ENCODE measurements around the genes HABP2 and CCDC186.

GRCh38 chr10:113112416-113113249 lies 162.6 kb downstream of the TCF7L2 start:
- PRO-cap = no peak

GRCh38 chr10:113151510-113152143 lies 201.6 kb downstream of the TCF7L2 start:
- PRO-cap = no peak

- PRO-cap = no peak
Measured at GRCh38 chr10:113320934-113321546, 231.8 kb upstream of the HABP2 start.

- PRO-cap = no peak
Measured at GRCh38 chr10:113446633-113447292, 106.1 kb upstream of the HABP2 start.

DNA sequence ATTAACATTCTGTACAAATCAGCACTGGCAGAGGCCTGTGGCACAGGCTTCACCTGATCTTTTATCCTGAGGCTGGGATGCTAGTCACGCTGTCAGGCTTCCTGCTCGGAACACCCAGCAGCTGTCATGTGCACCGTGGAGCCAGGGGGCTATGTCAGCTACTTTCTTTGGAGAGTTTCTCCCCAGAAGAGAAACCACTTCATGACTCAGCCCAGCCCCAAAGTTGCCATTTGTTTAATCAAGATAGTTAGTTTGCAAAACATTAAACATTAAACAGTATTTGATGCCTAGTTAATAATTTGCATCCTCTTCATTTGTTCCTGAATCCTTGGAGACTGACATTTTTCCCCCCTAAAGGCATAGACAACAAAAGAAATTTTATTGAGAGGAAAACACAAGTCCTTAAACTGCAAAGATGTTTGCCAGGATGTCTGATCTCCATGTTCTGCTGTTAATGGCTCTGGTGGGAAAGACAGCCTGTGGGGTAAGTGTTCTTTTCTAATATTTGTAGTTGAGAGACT lies at the start of gene HABP2:
HABP2 (plus strand) TSS at position 347 of the 521 bp plus-strand sequence.
- PRO-cap = no peak

- PRO-cap = no peak
Measured at GRCh38 chr10:113642280-113643082, 21.4 kb downstream of the NRAP start.

- PRO-cap = no peak
Measured at GRCh38 chr10:113680156-113681233, 783 bp downstream of the CASP7 start.

DNA sequence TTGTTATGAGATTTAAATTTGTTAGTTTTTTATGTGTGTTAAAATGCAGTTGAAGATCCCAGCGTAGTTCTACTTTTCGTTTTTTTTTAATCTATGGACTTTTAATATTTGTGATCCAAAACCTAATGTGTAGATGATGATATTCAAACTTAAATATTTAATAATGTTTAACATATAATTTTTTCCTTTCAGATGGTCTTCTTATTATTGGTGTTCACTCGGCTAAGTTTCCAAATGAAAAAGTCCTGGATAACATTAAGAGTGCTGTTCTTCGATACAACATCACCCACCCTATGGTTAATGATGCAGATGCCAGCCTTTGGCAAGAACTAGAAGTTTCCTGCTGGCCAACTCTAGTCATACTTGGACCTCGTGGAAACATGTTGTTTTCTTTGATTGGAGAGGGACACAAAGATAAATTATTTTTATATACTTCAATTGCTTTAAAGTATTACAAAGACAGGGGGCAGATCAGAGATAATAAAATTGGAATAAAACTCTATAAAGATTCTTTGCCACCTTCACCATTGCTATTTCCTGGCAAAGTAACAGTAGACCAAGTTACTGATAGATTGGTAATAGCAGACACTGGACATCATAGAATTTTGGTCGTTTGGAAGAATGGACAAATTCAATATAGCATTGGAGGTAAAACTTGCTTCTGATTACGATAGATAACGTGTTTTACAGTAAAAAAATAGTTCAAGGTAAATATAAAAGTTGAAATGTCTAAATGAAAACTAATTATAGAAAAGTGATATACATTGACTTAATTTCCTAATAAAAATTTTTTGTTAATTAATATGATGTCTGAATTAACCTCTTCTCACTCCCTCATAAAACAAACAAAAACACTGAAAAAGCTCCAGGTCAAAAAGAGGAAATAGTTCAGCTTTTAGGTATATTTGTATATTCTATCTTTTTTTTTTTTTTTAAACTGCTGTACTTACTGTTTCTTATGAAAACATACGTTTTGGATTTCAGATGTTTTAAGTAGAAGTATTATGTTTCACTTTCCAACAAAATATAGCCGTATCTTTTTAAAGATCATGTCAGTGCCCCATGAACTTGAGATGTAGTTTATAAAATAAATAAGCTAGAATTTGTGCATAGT lies 22.2 kb downstream of the NHLRC2 start:
- PRO-cap = no peak

- PRO-cap = no peak
Measured at GRCh38 chr10:114041361-114041775, 2.3 kb upstream of the ADRB1 start.

DNA sequence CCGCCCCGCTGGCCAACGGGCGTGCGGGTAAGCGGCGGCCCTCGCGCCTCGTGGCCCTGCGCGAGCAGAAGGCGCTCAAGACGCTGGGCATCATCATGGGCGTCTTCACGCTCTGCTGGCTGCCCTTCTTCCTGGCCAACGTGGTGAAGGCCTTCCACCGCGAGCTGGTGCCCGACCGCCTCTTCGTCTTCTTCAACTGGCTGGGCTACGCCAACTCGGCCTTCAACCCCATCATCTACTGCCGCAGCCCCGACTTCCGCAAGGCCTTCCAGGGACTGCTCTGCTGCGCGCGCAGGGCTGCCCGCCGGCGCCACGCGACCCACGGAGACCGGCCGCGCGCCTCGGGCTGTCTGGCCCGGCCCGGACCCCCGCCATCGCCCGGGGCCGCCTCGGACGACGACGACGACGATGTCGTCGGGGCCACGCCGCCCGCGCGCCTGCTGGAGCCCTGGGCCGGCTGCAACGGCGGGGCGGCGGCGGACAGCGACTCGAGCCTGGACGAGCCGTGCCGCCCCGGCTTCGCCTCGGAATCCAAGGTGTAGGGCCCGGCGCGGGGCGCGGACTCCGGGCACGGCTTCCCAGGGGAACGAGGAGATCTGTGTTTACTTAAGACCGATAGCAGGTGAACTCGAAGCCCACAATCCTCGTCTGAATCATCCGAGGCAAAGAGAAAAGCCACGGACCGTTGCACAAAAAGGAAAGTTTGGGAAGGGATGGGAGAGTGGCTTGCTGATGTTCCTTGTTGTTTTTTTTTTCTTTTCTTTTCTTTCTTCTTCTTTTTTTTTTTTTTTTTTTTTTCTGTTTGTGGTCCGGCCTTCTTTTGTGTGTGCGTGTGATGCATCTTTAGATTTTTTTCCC lies 1.6 kb downstream of the ADRB1 start:
- PRO-cap = no peak

DNA sequence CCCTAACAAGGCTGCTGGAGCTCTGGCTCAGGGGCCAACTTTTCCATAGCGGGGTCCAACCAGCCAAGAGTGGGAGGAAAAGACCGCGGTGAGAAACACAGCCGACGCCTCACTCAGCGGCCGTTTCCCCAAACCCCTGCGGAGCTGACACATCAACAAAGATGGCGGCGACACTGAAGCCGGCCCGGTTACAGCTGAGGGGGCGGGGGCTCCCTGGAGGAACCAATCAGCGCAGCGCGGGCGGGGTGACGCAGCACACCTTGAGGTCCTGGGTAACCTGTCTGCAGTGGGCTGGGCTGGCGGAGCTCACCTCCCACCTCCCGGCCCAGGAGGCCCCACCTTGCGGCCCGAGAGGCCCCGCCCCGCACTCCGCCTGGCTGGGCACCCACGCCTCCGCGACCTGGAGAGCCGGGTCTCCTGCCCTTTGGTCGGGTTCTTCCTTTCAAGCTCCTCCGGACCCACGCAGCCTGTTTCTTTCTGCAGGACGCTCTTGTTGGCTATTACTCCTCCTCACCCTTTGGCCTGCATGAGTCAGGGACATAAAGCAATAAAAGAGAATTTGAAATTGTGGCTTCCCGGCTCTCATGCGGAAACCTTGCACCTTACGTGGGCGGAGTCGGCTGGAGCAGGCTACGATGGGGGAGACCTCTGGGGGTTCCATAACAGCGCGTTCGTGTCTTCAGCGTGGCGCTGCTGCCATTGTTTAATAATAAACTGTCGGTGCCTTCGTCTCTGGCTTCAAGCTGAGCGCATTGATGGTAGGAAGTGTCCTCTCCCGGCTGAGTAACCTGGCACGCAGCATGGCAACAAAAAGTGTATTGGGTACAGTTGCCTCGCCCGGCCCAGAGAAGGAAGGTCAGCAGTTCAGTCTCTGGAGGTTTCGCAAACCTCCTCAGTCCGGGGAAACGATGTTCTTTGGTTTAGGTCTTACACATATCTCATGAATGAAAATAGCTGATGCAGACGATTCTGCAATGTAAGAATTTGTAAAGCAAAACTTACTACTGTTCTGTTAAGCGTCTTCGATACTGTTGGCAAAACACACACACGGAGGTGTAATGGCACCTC lies at the start of gene CCDC186:
CCDC186 (minus strand) TSS at position 163 of the 1,068 bp plus-strand sequence.
- PRO-cap = bidirectional peak, plus-strand start at position 286 of the sequence, minus-strand start at position 163 of the sequence

DNA sequence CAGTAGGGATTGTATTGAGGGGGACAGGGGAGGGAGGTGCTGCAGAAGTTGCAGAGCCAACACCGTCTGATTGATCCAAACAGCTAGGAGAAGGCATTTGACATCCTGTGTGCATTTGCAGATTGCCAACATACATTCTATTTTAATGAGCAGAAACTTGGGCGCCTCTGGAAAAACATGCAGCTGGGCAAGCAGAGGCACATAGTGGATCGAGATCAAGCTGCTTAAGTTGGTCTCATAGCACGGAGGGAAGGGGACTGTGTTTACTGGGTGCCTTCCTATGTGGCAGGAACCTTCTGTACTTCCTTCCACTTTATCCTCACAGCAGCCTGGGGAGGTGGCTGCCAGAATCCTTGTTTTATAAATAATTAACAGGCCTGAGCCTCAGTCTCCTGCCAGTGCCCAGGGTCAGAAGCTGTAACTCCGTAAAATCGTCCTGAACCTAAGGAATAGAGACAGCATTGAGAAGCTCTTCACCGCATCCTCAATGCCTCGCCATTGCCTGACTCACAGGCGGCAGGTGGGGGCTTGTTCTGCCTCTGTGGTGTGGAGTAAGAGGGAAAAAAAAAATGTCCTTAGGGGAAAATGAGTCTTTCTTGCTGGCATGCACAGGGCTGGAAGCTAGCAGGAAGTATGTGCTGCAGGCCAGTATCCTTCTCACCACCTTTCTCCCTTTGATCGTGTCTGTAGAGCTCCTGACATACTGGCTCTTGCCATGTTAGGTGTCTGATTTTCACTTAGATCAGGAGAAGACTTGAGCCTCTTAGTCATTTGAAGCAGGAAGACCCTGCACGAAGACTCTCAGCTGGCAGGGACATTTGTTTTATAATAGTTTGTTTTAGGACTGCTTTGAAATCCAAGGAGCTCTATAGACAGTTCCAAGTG lies 6.2 kb downstream of the VWA2 start:
- PRO-cap = no peak

DNA sequence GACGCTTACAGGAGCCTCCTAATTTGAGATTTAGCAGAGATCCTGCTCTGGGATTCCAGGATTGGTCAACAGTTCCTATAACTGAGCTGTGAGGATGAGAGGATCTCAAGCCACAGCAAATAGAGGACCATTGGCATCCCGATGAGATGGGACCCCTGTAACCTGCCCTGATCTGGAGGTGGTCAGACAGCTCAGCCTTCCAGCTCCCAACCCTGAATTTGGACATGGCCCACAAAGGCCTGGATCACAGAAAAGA lies 32.9 kb downstream of the VWA2 start:
- PRO-cap = no peak

DNA sequence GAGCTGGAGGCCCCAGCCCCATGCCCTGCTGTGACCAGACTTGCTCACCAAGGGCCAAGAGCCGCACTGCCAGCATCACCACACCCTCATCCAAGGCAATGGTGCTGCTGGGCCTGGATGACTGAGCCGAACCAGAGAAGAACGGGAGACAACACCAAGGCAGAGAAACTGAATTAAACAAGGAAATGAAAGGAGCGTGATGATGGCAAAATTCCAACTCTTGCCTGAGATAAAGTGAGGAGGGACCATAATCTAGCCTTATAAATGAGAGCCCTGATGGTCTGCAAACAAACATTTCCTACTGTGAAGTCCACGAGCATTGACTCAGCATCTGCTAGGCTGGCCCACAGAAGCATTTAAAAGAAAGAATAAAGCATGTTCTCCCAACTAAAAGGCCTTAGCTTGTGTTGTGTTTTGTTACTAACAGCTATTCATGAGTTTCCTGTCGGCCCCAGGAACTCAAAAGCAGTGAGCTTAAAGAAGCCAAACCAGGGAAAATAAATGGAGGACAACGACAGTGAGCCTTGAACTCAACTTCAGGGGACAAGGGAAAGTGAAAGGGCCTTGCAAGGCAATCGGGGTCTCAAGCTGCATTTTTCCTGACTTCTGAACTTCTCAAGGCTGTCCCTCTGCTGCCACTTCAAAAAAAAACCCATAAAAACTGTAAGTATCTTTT lies 60.4 kb downstream of the AFAP1L2 start:
- PRO-cap = no peak

DNA sequence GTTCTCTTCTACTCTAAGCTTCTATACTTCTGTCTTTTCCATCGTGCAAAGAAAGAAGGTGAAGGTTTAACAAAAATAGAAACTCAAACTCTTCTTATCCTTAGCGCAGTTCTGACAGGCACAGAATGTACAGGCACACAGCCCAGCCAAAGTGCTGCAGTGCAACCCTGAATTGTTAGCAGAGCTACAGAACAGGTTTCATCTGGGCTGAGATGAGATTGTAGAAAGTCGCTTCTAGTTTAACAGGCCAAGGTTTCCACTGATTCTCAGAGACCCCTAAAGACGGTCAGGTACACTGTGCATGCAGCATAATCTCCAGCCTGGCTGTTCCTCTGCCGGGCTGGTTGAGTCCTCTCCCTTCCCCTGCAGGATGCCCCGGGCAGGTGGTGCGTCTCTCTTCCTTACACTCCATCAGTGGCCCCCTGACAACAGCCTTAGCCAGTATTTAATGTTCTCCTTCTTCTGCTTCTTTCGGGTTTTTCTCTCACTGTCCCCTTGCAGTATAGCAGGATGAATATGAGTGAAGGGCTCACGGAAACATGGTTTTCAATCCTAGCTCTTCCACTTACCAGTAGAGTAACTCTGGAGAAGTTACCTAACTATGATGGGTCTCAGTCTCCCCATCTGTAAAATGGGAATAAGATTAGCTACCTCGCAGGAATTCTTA lies 79.5 kb upstream of the AFAP1L2 start:
- PRO-cap = no peak

DNA sequence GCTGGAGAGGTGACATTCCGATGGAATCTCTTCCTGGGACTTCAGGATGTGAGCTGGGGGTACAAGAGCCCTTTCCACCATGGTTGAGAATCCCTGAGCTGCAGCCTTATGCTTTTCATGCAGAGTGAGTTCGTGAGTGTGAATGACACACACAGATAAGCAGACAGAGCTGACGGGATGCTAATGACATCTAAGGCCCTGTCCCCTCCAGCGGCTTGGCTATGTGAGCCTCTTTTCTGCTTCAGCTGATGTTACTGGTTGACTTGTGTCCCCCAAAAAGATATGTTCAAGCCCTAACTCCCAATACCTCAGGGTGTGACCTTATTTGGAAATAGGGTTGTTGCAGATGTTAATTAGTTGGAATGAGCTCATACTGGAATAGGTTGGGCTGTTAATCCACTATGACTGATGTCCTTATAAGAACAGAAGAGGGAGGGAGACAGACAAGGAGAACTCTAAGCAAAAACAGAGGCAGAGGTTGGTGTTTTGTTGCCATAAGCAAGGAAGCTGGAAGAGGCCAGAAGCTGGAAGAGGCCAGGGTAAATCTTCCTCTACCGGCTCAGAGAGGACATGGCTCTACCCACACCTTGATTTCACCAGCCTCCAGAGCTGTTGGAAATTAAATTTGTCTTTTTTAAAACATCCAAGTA lies 111.2 kb upstream of the AFAP1L2 start:
- PRO-cap = no peak

DNA sequence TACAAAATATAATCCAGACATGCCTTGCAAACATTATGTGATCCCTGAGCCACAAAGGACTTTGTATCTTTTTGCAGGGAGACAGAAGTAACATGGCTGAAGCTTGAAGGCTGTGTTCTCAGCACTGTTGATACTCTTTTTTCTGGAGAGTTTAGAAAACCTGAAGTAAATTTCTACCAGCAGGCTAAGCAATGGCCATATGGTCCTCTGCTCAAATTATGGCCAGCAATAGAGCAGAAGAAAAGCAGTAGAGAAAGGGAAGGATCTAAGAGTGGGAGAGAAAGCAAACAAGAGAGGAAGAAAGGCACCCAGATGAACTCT lies 98.5 kb downstream of the ABLIM1 start:
- PRO-cap = no peak

DNA sequence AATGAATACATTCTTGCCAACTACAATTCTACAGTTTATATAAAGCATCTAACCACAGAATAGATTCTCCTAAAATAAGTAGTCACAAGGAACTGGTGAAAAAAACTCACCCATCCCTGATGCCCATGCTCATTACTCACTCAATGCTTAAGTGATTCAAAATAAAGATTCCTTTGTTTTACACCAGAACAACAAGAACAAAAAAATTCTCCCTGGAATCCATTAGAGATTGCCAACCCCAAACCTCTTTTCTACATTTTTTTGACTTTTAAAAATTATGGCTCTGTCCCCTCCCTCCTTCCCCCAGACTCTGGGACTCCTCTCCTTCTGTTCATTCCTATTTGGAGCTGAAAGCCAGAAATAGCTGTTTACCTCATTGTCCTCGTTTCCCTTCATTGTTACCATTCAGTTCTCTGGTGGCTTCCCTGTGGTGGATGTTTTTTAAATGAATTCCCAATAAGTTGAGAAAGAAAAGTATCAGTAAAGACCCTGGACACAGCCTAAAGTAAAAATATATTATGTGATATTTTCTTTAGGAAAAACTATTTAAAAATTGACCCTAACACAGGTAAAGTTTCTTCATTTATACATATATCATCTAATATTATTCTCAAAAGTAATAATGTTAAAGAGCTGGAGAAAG lies 63.2 kb upstream of the FHIP2A start:
- PRO-cap = no peak

- PRO-cap = no peak
Measured at GRCh38 chr10:114768962-114769328, 52.6 kb upstream of the FHIP2A start.

DNA sequence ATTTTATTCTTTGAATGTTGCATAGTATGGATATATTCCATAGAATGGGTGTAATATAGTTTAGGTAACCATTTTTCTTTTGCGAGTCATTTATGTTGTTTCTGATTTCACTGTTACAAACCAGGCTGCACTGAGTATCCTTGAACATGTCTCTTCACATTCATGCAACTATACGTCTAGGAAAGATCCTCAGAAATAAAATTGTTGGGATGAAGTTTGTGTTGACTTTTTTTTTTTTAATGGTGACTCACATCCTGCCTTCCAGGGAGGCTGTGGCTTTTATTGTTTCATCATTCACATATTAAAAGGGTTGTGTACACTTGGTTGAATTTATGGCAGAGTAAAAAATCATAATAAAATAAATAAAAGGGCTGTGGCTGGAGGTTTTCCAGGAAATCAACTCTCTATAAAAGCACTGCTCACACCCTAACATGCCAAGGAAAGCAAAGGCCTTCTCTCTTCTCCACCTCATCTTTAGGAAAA lies 41.9 kb upstream of the FHIP2A start:
- PRO-cap = no peak